Gallbladder (tissue), 1 donor: Measurements from ENCODE around the gene PRKAR2B.

DNA sequence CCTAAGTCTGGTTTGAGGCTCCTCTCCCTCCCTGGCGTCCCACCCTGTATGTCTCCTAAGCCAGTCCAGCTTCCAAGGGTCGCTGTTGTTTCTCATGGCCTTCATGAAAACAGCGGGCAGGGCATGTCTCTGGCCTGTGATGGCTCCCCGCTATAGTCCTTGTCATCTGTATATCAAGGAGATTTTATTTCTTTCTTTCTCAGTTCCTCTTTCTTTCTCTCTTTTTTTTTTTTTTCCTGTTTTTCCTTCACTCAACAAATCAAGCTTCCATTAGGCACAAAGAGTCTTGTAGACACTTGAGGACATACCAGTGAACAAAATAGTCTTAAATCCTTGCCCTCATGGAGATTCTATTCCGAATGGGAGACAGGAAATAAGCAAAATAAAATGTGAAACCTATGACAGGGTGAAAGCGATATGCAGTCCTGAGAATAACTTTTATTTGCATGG, 50.8 kb downstream of the SYPL1 start:
- PRO-cap = no peak

DNA sequence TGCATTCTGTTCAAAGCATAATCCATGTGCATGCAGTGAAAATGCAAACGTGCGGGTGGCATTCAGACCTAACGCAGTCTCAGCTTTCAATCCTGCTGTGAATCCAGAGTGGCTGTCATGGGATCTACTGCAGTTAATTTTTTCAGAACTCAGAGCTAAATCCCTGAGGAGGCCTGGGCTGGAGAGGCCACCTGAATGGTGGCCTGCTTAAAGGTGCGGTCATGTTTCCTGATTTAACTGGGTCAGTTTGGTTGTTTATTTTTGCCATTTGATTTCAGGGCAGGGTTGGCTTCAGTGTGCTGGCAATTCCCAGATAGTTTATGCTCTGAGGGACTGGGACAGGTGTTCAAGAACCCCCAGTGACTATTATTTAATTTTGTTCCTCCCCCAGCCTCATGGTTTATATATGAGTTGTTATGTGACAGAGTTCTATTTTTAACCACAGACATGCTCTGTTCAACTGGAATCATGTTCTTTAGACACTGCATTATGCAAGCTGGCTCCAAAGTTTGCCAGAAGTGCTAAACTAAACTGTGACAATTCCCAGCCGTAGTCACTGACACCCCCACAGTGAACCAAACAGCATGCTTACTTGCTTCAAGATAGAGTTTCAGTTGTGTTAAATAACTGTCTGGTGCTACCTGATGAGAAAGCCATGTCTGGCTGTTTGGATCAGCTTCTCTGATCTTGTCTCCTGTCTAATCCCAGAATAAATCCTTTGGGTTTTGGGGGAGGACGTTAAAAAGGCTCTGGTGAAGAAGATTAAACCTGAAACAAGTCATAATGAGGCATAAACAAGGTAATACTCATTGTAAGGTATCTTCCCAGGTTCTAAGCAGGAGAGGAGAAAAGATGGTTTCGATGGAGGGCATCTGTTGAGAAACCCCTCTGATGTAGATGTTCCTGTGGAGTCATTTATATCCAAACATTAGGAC, 27.7 kb upstream of the SYPL1 start:
- PRO-cap = no peak

DNA sequence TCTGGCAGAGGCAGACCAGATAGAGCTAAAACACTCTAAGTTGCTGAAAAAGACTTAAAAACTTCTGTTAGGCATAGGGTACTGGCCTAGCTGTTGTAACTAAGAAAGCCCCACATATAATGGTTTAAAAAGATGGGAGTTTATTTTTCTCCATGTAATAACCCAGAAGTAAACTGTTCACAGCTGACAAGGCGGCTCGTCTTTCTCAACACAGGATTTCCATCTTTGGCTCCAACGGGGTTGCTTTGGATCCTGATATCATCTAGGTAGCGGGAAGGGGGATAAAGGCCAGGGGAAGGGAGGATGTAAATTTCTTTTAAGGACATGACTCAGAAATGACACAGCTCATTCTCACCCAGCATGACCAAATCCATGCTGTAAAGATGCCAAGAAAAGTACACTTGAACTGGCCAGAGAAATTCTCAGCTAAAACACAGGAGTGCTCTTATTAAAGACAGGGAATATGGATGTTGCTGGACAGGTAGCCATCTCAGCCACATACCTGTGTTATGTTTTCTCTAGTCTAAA, 68.4 kb downstream of the NAMPT start:
- PRO-cap = no peak

- PRO-cap = no peak
These were observed 31.6 kb downstream of the NAMPT start for GRCh38 chr7:106252997-106253774.

DNA sequence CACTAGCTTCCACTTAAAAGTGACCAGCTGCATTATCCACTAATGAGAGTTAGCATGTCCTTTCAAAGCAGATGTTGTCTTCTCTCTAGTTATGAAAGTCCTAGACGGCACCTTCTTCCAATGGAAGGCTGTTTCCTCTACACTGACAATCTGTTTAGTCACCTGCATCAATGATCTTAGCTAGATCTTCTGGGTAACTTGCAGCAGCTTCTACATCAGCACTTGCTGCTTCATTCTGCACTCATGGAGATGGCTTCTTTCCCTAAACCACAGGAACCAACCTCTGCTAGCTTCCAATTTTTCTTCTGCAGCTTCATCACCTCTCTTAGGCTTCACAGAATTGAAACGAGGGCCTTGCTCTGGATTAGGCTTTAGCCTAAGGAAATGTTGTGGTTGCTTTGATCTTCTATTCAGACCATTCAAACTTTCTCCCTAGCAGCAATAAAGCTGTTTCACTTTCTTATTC, 24.7 kb downstream of the NAMPT start:
- PRO-cap = no peak

DNA sequence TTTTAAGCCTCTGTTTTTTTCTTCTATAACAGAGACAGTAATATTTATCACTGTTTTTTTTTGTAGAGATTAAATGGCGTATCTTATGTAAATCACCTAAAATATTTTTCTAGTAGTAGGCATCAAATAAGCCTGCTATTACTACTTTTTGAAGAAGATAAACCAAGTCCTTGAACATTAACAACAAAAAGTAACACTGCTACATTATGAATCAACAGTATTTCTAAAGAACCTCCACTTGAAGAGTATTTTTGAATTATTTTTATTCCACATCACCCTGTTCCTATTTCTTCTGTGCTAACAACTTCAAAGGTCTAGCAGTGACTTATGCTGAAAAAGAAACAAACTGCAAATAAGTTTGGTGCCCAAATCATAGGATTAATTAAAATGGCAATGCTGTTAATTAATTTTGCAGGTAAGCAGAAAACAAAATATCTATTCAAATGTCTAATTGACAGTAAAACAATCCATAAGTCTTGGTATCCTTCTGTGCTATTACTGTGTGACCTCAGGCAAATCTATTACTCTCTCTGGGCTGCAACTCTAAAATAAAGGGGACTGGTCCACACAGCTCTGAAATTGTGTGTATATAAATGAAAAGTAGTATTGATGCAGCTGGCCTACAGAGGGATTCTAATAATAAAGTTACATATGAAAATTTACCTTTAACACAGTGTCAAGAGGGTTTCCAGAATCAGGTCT, 21.9 kb downstream of the NAMPT start:
- PRO-cap = no peak

DNA sequence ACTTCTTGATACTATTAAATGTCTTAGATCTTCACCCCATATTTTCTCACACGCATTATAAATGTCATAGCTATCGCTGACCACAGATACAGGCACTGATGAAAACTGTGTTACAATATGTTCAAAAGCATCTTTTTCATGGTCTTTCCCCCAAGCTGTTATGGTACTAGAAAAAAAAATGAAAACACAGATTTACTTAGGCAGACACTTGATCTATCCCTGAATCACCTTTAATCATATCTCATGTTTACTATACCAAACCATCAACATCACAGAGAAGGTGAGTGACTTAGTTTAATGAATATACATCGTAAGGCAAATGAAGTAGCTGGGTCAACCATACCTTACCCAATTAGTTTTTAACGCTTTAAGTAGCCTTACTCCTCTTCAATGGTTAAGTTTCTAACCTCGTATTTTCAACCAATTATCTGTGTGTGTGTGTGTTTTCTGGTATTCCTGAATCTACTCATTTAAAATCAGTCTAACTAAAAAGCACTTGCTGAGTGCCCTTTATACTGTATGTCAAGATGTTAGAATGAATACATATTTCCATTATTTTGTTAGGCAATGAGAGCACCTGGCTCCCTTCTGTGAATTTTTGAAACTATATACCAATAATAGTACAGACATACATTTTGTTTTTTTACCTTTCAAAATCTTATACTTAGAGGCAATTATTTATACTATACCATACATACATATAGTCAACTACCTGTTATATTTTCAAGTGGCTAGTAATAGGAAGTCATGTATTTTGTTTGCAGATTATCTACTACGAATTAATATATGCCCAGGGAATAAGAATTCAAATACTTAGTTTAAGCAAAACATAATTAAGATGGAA, 21.1 kb downstream of the NAMPT start:
- PRO-cap = no peak

- PRO-cap = no peak
These were observed 1.0 kb upstream of the NAMPT start for GRCh38 chr7:106285938-106286116.

DNA sequence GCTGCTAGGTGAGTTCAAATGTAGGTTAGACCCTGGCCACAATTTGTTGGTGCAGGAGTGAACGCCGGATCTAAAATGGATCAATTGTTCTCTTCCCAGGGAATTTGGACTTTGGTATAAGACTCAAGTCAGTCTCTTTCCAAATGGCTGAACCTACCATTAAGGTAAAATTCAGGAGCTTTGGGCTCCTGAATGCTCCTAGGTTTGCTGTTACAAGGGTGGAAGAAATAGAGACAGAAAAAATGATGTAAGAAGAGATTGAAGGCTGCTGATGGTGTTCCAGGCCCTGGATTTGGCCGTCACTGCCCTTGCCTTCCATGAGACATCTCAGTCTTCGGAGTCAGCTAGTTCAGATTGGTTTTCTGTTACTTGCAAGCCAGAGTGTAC, 42.5 kb upstream of the NAMPT start:
- PRO-cap = no peak

DNA sequence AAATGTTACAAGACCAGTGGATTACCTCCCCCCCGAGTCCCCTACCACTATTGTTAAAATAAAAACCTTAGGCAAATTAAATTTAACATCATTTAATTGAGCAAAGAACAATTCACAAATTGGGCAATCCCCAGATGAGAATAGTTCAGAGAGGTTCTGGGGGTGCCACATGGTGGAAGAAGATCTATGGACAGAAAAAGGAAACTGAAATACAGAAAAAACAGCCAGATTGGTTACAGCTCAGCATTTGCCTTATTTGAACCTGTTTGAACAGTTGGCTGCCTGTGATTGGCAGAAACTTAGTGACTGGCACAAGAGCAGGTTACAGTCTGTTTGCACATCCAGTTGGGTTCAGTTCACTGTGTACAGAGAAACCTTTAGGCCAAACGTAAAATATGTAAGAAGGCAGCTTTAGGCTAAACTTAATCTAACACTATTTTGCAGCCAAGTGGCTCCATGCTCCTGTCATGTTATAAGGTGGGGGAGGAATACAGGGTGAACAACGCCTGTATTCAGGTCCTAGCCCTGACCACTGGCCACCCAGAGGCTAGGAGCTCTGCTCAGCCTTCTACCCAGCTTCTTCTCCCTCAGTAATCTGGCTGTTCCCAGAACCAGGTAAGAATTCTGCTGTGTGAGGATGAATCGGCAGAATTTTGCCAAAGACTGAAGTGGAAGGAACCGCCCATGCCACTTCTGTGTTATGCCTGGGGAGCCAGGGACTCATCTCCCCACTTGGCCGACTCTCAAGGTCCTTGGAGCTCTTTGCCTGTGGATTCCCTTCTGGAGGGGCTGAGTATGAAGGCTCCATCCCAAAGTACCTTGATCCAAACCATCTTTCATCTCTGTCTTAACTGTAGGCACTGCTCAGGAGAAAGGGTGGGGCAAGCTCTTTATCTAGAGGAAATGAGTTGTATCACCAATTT, 164.2 kb upstream of the NAMPT start:
- PRO-cap = no peak

GRCh38 chr7:106530080-106530596, 130.8 kb downstream of the CCDC71L start:
- PRO-cap = no peak

DNA sequence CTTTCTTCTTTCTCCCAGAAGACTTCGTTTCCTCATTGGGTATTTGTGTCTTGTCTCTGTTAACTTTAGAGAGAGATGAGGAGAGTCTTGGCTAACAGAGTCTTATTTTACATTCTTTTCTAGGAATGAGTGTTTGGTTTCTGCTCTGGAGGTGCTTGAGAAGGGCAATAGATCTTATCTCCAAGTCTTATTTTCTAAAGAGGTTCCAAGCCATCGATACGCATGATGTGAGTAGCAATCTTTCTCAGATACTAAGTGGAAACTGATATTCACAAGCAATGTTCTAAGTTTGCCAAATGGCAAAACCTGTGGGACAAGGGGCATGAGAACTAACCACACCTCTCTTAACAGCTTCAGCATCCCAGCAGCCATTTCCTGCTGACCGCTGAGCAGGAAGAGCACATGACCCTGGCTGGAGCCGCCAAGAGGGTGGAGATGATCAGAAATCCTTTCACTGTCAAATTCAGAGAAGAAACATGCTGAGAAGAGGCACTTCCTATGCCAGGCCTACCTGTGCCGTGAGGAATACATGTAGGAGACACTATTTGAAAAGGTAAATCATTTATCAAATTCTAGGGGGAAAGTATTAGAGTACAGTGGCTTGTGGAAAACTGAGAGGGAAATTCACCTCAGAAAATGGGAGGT, 35.2 kb downstream of the CCDC71L start:
- PRO-cap = no peak

DNA sequence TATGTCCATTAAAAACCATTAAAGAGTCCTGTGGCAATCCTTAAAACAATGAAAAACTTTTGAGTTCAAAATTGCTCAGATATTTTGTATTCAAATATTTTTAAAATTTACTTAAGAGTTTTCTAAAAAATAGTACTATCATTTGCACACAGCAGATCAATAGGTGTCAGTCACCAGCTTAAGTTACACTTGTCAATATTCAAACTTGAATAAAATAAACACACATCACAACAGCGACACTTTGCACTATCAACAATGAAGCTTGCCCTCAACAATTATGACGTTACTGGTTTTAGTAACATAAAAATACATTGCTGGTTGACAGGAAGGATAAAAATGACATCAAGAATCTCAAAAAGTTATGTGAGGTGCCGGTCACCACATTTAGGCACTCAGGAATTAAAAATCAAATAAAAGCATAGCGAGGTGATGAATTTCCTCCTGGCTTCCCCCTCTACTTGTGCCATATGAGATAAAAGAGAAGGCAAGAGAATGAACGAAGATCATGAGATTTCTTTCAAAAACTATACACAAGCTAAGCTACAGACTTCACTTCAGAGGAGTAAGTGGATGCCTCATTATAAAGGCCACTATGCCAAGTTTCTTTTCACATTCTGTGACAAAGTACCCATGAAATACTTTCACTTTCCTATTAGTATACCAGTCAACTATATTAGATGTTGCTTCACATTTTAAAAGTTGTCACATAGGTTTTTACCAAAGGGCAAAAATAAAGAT, 3.8 kb downstream of the CCDC71L start:
- PRO-cap = no peak

- PRO-cap = no peak
These were observed 57.3 kb upstream of the CCDC71L start for GRCh38 chr7:106718162-106718698.

GRCh38 chr7:106870718-106871370, 5.8 kb downstream of the PIK3CG start:
- PRO-cap = no peak

GRCh38 chr7:107044264-107045252, at the start of gene PRKAR2B:
Gene PRKAR2B (plus strand): TSS chr7:107044705.
- PRO-cap = bidirectional peak, plus-strand start at chr7:107044732, minus-strand start at chr7:107044482

GRCh38 chr7:107064295-107064764, 19.8 kb downstream of the PRKAR2B start:
- PRO-cap = no peak

DNA sequence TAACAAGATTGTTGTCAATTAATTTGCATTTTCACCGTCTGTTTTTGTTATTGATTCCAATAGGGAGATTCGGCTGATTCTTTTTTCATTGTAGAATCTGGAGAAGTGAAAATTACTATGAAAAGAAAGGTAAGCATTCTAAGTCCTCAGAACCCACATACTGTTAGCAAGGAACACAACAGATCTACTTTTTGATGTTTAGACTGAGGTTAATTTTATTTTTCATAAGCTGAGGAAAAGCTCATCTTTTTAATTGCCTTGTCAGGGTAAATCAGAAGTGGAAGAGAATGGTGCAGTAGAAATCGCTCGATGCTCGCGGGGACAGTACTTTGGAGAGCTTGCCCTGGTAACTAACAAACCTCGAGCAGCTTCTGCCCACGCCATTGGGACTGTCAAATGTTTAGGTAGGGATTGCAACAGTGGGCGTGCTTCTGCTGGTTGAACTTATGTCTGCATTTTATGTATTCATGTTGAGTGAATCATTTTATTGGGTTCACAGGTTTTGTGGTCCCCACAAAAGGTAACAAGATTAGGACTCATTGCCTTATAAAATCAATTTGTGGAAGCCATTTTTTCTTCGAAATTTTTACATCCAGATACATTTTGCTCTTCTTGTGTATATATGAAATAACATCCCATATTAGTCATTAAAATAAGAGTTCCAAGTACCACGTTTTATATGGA, 11.7 kb upstream of the HBP1 start:
- PRO-cap = no peak

GRCh38 chr7:107202917-107203535, 34.2 kb downstream of the HBP1 start:
- PRO-cap = no peak

DNA sequence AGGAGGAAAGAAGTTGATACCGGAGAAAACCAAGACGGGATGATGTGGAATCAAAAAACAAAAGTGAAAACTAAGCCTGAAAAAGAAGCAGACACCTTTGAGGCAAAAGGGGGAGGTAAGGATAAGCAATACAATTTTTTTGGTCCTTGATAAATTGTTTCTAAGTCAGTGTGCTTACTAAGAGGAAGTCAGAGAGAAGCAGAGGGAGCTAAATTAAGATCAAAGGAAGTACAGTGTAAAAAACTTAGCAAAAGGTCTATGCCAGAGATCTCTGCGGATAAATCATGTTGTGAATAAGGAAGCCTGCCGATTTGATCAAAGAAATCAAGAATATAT, 137.0 kb upstream of the GPR22 start:
- PRO-cap = no peak